ENCODE measurements around the genes CENPB, PANK2 and CDS2.

- RRBS: no CpG with 5 or more reads among the region's 11 CpGs
These were observed 6.8 kb downstream of the HSPA12B start for GRCh38 chr20:3739280-3739714.

- RRBS: 6% methylated on average over 11 of the region's 42 CpGs
These were observed 12.6 kb downstream of the HSPA12B start for GRCh38 chr20:3744818-3745658.

DNA sequence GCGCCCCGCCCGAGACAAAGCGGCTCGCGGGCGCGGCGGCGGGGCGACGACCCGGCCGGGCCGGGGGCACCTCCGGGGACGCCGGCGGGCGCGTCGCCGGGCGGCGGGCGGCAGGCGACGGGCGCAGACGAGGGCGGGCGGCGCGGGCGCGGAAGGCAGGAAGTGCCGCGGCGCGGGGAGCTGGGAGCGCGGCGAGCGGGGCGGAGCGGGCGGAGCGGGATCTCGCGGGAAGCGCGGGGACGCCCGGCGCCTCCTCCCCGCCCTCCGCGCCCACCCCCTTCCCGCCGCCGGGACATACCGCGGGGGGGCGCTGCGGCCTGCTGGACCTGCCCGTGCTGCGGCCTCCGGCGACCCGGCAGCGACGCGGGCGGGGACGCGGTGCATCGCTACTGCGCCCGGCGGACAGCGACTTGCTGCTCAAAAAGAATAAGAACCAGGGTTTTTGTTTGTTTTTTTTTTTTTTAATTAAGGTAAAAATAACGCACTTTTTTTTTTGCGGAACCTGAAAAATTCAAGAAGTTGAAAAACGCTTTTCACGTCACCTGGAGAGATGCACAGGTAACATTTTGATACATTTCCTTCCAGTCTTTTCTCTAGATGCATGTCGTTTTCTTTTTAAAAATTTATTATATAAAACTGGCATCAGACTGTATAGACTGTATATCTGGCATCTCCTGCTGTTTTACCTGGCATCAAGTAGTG is at the start of gene CENPB:
CENPB (minus strand) TSS at position 159 of the 702 bp plus-strand sequence.
- RRBS: 2% methylated on average over 35 of the region's 86 CpGs

DNA sequence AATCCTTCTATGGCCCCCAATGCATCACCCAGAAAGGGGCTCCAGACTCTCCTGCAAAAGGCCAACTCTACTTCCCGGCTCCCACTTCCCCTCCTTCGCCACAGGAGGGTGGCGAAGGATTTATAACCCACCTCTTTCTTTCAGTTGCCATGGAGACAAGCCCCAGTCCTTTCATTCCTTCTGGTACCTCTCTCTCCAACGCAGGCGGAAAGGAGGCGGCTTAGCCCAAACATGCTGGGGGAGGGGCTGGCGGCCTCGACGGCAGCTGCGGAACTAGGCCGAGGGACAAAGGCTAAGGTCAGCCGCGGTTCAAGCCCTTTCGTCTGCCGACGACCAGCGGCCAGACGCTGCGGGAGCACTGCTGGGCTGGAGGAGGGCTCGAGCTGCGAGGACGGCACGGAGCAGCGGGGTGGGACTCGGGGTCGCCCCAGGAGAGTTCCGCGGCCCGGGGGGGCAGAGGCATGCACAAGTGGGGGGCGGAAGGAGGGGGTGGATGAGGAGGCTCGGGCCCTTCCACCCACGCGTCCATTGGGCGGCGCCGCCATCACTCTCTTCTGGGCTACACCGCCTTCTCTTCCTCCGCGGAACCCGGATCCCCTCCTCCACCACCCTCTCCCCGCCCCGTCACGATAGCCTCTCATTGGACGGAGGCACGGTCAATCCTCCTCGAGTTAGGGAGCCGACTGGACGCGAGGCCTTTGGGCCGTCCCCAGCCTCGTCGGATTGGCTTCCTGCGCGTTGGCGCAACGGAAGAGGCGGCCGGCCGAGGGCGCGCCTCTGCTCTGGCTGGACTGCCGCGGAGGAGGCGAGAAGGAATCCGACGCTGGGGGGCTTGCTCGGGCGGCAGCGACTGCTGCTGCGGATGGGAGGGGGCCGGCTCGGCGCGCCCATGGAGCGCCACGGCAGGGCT is at the start of gene PANK2:
PANK2 (plus strand) TSS at position 780 of the 910 bp plus-strand sequence.
- RRBS: 4% methylated on average over 6 of the region's 76 CpGs

GRCh38 chr20:3895412-3895704 is 6.2 kb downstream of the PANK2 start:
- RRBS: no CpG with 5 or more reads among the region's 4 CpGs

DNA sequence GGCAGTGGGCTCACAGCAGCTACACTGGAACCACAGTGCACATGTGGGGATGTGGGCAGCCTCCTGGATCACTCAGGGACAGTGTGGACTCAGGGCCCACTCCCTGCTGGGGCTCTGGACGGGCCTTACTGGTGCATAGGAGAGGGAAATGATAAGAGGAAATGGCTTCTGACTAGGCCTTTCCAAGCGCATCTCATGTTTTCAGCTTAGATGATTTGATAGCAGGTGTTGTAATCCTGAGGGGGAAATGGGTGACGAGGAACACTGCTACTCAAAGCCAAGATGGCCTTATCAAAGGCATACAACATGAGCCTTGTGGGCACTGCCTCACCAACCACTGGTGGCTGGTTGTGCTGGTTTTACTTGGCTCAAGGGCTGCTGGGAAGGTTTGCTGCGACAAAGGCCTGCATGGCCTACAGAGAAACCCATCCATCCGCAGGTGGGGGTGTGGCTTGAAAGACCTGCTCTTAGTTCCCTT is 44.1 kb downstream of the PANK2 start:
- RRBS: no CpG with 5 or more reads among the region's 5 CpGs

GRCh38 chr20:3970039-3970518 is 45.3 kb downstream of the RNF24 start:
- RRBS: no CpG with 5 or more reads among the region's 6 CpGs

- RRBS: no CpG with 5 or more reads among the region's 5 CpGs
These were observed 34.7 kb downstream of the RNF24 start for GRCh38 chr20:3980590-3981194.

GRCh38 chr20:4023654-4023827 is 8.2 kb upstream of the RNF24 start:
- RRBS: 93% methylated on average over 4 of the region's 7 CpGs

- RRBS: no CpG with 5 or more reads among the region's 1 CpG
These were observed 25.0 kb upstream of the RNF24 start for GRCh38 chr20:4040355-4040817.

DNA sequence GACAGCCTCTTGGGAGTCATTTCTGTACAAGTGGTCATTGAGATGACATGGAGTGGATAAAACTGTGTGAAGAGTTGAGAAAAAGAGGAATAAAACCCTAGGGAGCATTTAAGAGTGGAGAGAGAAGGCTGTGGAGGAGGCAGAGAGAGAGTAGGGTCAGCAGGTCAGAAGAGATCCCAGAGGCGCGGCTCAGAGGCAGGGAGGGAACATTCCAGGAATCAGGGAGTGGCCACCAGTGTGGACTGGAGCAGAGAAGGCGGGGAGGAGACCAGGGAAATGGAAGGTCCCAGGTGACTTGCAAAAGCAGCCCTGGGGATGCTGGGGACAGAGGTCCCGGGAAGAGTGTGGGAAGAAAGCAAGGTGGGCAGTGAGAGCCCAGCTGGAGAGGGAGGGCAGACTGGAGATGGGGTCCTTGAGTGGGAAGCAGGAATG is 31.6 kb downstream of the ADRA1D start:
- RRBS: no CpG with 5 or more reads among the region's 4 CpGs

DNA sequence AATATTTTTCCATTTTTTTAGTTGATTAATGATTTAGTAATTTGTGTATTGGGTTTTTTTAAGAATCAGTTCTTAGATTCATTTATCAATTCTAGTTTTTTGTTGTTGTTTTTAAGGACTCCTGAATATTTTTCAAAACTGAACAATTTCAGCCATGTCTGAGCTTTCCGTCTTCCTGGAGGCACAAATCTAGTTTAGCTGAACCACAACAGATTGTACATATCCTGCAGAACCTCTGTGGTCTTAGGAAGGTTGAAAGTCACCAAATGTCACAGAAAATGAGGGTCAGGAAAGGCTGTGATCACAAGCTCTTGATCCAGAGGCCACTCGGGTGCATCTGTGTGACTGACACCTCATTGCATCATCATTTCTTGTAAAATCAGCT is 2.8 kb downstream of the PRNP start:
- RRBS: no CpG with 5 or more reads among the region's 2 CpGs

- RRBS: no CpG with 5 or more reads among the region's 11 CpGs
These were observed 10.9 kb downstream of the RASSF2 start for GRCh38 chr20:4812332-4813021.

DNA sequence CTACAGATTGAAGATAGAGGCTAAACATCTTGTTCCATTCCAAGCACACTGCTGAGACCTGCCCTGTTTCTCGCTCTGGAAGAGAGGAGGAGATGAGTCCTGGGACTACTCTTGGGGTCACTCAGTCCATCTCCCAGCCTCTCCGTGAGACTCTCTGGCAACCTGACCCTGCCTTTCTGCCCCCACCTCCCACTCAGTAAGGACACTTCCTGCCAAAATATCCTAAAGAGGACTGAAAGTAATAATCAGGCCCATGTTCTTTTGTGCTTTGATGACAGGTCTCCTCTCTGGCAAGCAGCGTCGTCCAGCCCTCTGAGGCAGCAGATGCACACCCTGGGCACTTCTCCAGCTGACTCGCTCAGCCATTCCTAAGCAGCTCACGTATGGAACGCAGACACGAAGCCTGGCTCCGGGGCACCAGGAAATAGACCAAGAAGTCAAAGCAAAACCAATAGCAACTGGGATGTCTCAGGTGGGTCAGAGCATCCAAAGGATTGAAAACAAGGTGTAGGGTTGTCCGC is 2.6 kb downstream of the RASSF2 start:
- RRBS: no CpG with 5 or more reads among the region's 10 CpGs

DNA sequence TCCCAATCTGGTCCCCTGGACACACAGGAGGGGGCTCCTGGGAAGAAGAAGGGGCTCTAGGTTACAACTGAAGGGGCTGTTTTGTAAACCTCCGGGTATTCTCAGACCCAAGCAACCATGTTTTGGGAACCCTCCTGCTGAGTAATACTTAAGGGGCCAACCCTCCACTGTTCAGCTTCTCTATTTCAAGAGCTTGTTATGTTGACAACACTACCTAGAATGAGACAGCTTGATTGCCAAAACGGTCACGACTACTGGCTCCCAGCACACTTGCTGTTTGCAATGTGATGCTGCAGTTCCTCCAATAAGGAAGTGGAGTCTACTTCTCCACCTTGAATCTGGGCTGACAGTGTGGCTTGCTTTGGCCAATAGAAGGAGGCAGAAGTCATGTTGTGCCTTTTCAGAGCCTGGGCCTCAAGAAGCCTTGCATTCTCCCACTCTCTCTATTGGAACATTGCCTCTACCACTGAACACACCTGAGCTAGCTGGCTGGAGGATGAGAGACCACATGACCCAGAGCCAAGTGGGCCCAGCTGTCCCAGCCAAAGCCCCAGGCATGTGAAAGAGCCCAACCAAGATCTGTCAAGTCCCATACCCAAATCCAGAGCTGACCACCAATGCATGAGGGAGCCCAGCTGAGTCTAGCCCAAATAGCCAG is 6.2 kb upstream of the RASSF2 start:
- RRBS: no CpG with 5 or more reads among the region's 3 CpGs

- RRBS: no CpG with 5 or more reads among the region's 19 CpGs
These were observed 46.2 kb upstream of the RASSF2 start for GRCh38 chr20:4869389-4870224.

- RRBS: no CpG with 5 or more reads among the region's 4 CpGs
These were observed 62.5 kb upstream of the RASSF2 start for GRCh38 chr20:4886015-4886272.

- RRBS: no CpG with 5 or more reads among the region's 4 CpGs
These were observed 55.6 kb upstream of the SLC23A2 start for GRCh38 chr20:5056831-5057312.

DNA sequence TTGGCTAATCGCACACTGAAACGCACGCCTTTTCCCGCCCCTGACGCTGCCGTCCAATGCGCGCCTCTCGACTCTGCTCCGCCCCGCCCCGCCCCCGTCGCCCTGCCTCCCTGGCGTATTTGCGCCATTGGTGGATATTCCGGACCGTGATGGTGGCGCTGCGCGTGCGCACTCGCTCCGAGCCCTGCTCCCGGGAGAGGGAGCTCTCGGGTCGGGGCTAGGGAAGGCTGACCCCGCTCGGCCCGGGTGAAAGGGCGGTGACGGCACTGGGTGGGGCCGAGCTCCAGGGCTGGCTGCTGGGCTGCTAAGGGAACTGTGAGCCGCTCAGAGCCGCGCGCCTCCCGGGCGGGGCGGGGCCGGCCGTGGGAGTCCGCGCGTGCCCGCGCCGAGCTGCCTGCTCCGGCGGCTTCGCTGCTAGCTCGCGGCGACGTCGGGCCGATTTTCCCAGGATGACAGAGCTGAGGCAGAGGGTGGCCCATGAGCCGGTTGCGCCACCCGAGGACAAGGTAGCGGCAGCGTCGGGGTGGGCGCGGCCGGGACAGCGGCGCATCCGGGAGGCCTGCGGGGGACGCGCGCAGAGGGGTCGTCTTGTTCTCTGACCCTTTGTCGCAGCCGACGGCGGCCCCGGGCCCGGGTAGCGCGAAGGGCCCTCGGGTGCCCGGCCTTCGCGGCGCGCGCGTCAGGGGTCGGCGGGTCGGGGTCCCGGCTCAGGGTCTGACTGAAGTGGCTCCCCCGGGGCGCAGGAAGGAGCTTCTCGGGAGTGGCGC is at the start of gene CDS2:
CDS2 (plus strand) TSS at position 365 of the 767 bp plus-strand sequence.
- RRBS: 2% methylated on average over 69 of the region's 98 CpGs

GRCh38 chr20:5127411-5128191 is 793 bp downstream of the CDS2 start:
- RRBS: no CpG with 5 or more reads among the region's 17 CpGs